ENCODE measurements around the gene SOD2.

DNA sequence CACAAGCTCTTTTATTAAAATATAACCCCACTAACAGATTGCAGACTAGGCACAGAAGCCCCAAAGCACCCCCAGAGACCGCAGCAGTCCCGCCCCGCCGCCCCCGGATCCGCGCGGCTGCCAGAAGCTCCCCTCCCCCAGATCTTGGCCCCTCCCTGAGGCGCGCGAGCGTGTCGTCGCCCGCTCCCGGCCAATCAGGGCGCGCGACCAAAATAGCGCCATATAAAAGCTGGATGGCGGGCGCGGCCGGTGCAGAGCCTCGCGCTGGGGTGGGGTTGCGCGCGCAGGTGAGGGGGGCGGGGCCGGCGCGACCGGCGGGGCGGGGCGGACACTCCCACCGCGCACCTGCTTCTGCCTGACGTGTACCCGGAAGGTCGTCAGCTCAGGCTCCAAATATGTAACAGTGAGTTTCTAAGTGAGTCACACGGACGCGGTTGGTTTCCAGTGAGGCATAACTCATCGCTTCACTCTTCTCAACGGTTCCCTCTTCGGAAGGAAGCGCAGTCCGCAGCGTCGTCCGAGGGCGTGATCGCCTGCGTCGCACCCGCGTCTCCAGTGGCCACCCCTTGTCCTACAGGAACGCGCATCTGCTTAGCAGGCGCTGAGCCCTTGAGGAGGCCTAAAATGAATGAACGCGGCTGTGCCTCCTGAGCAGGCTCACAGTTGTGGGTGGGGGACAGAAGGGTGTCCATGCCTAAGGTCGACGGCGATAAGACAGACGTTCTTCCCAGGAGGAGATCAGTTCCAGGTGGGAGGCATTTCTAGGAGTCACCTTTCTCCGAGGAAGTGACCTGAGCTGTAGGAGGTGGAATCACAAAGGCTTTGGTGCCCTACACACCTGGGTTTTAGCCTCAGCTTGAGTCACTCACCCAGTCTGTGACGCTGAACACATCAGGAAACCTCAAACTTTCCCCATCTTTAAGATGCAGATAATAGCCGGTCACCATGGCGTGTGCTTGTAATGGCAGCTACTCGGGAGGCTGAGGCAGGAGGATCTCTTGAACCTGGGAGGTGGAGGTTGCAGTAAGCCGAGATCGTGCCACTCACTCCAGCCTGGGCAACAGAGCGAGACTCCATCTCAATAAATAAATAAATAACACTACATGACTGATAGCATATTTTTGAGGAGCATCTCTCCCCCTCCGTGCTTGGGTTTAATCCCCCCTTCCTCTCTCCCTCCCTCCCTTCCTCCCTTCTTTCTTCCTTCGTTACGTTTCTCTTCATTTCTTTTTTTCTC lies 50.8 kb upstream of the EZR start:
- PRO-cap = bidirectional peak, plus-strand start at position 452 of the sequence, minus-strand start at position 88 of the sequence

GRCh38 chr6:158938801-158939082 lies 61.3 kb downstream of the RSPH3 start:
- PRO-cap = no peak

- PRO-cap = no peak
These were observed 1.8 kb downstream of the TAGAP start for GRCh38 chr6:159043077-159043254.

DNA sequence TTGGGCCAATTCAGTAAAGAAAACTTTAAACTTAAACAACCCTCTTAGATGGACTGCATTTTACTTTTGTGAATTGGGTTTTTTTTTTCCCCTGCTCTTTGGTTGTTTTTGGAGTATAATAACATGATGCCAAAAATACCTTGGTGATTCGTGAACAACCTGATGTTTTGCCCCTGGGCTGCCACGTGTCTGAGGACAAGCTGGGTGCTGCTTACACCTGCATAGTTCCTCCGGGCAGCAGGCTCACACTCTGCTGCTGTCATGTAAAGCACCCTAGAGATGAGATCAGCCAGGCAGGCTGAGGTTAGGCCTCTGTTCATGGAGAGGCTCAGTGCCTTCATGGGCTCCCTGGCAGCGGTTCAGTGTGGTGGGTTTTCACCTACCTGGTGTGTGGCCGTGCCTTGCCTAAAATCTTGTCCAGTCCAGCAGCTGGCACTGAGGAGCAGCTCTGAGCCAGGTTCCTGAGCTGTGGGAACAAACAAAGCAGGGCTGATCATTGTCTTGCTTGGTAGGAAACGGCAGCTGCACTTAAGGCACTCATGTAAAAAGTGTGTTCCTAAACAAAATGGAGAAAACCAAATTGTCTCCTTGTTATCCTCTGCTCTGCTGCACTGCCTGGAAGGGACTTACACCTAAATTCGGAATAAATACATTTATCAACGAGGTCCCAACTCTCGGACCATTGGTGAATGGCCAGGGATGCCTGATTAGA lies 60.2 kb upstream of the TAGAP start:
- PRO-cap = no peak

- PRO-cap = no peak
These were observed 54.6 kb upstream of the FNDC1 start for GRCh38 chr6:159114631-159115004.

DNA sequence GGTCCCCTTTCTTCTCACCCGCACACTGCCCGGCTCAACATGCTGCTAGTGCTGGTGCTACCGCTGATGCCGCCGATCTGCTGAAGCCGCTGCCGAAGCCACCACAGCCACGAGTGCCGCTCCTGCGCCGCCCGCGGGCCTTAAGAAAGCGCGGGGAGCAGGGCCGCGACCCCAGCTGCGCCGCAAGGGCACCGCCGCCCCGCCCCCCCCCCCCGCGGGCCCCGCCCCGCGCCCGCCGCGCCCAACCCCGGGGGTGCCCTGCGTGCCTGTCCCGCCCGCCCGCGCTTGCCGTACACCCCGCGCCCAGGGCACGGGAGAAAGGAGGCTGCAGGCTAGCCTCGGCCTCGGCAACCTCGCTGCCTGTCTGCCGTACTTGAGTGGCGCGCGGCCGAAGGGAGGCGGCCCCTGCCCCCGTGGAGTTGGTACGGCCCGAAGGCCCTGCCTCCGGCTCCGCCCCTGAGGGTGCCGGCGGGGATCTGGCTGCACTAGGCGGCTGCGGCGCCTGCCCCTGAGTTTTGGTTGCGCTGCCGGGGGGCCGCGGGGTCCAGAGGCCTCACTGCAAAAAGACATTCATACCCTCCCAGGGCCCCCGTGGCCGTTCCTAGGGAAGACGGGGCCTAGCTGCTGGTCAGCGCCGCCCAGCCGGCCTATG lies at the start of gene SOD2:
SOD2 (minus strand) TSS at position 115 of the 652 bp plus-strand sequence.
- PRO-cap = no peak

GRCh38 chr6:159779792-159780833 lies 9.3 kb downstream of the TCP1 start:
- PRO-cap = no peak

GRCh38 chr6:159780834-159781480 lies 8.4 kb downstream of the TCP1 start:
- PRO-cap = no peak

GRCh38 chr6:159783717-159784192 lies 5.6 kb downstream of the TCP1 start:
- PRO-cap = no peak

GRCh38 chr6:159898365-159898847 lies 7.6 kb downstream of the MAS1 start:
- PRO-cap = no peak

DNA sequence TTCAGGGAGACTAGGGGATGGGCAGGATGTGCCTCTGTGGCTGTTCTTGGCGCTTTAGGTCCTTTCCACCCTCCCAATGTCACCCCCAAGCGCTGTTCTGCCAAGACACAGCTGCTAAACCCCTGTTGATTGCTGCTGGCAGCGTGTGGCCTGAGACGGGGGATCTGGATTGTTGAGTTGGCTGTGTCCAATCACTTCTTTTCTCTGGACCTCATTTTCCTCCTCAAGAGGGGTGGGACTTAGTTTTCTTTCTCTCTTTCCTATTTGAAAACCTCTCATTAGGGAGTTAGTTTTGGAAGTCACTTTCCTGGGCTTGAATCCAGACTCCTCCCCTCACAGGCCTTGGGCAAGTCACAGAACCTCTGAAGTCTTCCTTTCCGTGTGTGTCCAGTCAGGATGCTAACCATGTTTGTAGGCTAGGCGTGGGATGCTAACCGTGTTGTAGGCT lies 8.5 kb downstream of the IGF2R start:
- PRO-cap = no peak

DNA sequence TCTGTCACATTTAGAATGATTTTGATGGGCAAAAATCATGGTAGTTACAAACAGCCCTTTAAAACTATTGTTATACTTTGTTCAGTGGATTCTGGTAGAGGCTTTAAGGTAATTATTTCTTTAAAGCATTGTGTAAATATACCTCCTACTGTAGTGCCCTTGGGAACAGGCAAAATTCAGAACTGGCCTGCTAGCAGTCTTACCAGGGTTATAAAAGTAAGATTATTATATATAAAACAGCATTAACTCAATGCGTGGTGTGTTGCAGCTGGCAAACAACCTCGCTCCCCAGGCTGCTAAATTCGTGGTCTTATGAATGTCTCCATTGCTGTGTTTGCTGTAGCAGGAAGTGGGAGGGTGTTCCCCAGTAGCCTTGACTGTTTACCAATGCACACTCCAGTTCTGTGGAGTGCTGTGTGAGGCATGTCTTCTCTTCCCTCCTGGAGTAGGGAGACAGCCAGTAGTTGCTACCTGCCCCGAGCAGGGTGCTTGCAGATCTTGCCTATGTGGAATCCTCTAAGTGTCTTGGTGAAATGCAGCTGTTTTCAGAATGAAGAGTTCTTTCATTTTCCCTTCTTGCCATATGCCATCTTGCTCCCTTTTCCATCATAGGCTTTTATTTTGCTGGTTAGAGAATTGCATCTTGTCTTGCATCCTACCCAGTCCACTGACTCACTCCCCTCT lies 45.3 kb downstream of the IGF2R start:
- PRO-cap = no peak

DNA sequence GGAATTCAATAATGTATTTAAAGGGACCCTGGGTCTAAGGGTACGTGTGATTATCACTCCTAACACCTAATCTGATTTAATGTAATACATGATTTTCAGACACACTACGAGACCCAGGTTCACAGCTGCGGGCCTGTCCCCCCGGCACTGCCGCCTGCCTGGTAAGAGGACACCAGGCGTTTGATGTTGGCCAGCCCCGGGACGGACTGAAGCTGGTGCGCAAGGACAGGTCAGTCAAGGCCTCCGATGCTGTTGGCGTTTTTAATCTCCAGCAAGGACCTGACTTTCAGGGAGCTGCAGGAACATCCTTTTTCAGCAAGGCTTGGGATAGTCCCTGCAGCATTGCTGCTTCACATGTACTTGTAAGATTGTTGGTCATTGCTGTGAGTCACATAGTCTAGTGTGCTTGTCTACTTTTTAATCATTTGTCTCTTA lies 58.2 kb downstream of the IGF2R start:
- PRO-cap = no peak

GRCh38 chr6:160096341-160096884 lies 25.2 kb upstream of the SLC22A1 start:
- PRO-cap = no peak

- PRO-cap = no peak
These were observed 13.6 kb downstream of the SLC22A1 start for GRCh38 chr6:160135206-160135688.

DNA sequence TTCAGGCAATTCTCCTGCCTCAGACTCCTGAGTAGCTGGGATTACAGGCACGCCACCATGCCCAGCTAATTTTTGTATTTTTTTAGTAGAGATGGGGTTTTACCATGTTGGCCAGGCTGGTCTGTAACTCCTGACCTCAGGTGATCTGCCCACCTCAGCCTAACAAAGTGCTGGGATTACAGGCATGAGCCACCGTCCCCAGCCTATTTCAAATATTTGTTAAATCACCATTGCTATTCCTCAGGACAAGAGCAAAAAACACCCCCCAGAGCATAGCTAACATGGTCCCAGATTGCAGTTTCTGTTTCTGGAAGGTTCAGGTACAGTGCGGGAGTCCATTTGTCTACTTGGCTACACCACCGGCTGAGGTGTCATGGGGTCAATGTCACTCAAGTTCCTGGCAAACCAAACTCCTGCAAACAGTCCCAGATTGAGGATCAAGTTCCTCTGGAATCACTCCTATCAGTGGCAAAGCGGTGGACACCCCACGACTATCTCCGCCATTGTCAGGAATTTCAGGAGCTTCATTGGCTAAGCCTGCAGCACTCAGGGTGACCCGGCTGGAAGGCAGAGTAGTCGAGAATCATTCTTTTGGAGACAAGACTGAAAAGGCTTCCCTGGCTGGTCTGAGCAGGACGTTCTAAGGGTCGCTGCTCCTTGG lies 41.7 kb downstream of the SLC22A1 start:
- PRO-cap = no peak

- PRO-cap = no peak
These were observed 1.0 kb downstream of the SLC22A3 start for GRCh38 chr6:160349107-160349684.

- PRO-cap = no peak
These were observed 2.9 kb downstream of the LPA start for GRCh38 chr6:160661158-160661667.

DNA sequence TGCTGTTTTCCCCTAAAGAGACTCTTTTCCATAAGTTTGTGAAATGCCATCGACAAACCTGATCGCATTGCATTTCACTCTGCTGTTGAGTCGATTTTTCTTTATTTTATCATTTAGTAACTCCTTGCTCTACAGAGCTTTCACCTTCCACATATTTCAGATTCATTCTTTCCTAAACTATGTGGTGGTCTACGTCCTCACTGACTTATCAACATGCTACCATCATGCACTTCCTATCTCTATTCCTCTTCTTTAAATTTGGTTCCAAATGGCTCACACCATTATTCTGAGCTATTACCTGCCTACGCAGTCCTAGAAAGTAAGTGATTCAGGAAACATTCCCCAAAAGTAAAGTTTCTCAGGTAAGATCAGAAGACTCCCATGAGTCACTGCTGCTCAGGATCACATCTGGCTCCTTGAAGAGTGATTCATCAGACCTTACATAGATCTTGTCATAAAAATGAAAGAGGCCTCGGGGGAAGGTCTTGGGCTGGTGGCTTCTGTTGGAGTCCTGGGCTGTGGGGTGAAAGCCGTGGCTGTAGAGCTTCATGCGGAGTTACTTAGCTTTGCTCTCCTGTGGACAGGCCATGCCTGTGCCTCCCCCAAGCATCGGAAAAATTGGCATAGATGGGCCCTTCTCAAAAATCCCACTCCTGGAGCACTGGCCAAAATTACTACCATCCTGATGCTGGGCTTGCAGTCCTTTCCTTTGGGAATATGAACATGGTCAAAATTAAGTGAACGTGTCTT lies 35.8 kb downstream of the PLG start:
- PRO-cap = no peak

GRCh38 chr6:160926690-160927069 lies 64.9 kb upstream of the MAP3K4 start:
- PRO-cap = no peak

All from SP-49 (cell line).